Astrocyte (in vitro differentiated cells and primary cell): Measurements from ENCODE around the gene RAB39B.

- PRO-cap, result no peak
- RRBS, 2 experiments, result no CpG with 5 or more reads among the region's 4 CpGs
Observed at GRCh38 chrX:154729458-154729961, 21.4 kb downstream of the GAB3 start.

- PRO-cap, result no peak
- RRBS, 2 experiments, result no CpG with 5 or more reads among the region's 3 CpGs
Observed at GRCh38 chrX:154827392-154827945, 7.0 kb downstream of the SMIM9 start.

DNA sequence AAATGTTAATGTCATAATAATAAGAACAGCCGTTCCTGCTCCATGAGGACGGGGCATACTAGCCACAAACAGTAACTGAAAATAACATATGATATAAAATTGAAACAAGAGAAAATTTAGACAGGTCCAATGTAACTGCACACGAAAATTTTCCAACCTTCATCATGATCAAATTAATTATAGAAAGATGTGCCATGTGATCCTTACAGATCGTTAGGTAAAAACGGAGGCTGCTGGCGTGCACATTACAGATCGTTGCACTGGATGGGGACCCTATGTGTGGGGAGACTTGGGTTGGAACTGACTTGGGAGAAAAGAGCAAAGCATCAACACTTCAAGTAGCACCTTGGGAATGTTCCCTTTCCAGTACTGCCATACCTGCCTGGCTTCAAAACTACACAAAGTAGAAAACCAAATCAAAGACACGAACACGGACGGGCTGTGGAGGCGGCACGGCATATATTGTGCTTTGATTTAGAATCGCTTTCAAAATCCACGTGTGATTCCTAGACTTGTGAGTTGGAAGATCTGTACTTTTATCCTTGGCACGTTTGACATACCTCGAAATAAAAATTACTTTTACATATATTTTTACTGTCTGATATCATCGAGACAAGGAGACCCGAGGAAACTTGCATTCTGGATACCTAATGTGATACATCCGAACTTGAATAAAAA lies 919 bp downstream of the CMC4 start:
- PRO-cap, result no peak
- RRBS, 2 experiments, result no CpG with 5 or more reads among the region's 19 CpGs

DNA sequence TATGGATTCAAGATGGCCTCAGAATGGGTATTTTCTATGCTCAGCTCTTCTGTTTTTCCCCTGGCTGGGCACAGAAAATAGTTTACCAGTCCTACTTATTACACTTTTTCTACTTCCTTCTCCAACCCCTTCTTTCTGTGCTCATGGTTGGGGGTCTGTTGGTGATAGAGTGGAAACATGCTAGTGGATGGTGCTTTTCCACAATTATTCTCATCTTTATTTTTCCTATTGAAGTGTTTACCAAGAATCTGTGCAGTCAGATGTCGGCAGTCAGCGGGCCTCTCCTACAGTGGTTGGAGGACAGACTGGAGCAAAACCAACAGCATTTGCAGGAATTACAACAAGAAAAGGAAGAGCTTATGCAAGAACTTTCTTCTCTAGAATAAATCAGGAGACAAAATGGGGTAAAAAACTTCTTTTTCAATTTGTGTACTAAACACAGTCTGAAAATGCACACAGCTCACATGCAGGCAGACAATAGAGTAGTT lies 48.5 kb downstream of the BRCC3 start:
- PRO-cap, result no peak
- RRBS, 2 experiments, result no CpG with 5 or more reads among the region's 2 CpGs

GRCh38 chrX:155188814-155188973 lies 27.6 kb upstream of the VBP1 start:
- PRO-cap, result no peak

DNA sequence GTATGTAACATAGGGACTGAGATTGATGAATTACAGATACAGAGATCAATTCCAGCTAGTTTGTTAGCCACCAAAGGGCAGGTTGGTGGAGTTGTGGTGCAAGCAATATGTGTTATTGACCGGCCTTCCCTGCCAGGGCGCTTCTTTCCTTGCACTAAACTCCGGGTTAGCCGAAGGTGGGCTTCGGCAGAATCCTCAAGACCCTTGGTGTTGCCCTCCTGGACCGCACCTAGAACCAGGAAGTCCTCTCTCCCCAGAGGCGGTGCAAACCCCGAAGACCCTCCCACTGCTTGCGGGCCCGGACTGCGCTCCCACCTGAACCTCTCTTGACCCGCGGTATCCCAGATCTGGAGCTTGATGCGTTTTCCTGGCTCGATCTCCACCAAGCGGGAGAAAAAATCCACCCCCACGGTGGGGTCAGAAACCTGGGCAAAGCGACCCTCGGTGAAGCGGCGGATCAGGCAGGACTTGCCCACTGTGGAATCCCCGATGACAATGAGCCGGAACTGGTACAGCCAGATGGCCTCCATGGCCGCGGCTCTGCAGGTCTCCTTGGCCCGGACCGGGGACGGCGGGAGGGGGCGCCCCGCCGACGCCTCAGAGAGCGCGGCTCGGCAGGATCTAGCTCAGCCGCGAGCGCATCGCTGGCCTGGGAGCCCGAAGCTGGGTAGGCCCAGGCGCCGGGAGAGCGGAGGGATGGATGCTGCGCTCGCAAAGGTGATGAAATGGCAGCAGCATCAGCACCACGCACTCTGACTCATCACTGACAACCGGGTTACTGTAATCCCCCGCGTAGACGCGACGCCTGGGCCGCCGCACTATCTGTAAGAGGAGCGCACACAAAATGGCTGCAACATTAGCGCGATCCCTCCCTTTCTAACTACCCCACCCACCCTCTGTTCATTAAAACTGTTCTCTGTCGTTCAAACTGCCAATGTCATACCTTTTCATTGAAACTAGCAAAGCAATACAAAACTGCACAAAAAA lies at the start of gene RAB39B:
TSS of gene RAB39B (minus strand) at position 733 of the 987 bp plus-strand sequence.
- PRO-cap, result no peak
- RRBS, 2 experiments, result 17 to 20% methylated on average over 10 to 11 of the region's 59 CpGs

GRCh38 chrX:156029236-156029577 lies 31.7 kb downstream of the IL9R start:
- PRO-cap, result no peak
- RRBS, 2 experiments, result no CpG with 5 or more reads among the region's 55 CpGs